Measurements from ENCODE around the genes PYDC2 and PLAAT1.

DNA sequence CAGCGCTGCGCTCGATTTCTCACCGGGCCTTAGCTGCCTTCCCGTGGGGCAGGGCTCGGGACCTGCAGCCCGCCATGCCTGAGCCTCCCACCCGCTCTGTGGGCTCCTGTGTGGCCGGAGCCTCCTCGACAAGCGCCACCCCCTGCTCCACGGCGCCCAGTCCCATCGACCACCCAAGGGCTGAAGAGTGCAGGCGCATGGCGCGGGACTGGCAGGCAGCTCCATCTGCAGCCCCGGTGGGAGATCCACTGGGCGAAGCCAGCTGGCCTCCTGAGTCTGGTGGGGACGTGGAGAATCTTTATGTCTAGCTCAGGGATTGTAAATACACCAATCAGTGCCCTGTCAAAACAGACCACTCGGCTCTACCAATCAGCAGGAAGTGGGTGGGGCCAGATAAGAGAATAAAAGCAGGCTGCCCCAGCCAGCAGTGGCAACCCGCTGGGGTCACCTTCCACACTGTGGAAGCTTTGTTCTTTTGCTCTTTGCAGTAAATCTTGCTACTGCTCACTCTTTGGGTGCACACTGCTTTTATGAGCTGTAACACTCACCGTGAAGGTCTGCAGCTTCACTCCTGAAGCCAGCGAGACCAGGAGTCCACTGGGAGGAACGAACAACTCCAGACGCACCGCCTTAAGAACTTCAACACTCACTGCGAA lies 34.7 kb upstream of the TP63 start:
- RRBS, 2 experiments: no CpG with 5 or more reads among the region's 28 CpGs

DNA sequence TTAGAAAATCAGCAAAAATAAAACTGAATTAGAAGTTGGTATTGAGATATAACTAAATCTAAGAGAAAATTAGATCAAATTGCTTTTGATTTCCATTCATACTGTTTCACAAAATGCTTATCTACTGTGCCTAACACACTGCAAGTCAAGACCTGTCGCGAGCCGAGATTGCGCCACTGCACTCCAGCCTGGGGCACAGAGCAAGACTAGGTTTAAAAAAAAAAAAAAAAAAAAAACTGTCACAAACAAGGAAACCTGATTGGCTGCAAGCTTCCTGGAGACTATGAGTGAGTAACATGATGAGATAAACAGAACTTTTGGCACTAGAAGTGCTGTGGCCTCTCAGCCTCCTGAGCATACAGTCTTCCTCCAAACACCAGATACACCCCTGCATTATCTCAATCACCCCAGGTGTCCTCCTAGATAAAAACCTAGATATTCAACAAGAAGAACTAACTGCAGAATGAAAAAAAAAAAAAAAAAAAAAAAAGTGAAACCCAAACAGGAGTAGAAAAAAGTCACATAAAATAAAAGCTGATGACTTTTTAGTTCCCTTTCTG lies 82.6 kb downstream of the P3H2 start:
- RRBS, 2 experiments: no CpG with 5 or more reads among the region's 4 CpGs

- RRBS, 2 experiments: no CpG with 5 or more reads among the region's 4 CpGs
Observed at GRCh38 chr3:190109089-190109804, 11.4 kb downstream of the P3H2 start.

DNA sequence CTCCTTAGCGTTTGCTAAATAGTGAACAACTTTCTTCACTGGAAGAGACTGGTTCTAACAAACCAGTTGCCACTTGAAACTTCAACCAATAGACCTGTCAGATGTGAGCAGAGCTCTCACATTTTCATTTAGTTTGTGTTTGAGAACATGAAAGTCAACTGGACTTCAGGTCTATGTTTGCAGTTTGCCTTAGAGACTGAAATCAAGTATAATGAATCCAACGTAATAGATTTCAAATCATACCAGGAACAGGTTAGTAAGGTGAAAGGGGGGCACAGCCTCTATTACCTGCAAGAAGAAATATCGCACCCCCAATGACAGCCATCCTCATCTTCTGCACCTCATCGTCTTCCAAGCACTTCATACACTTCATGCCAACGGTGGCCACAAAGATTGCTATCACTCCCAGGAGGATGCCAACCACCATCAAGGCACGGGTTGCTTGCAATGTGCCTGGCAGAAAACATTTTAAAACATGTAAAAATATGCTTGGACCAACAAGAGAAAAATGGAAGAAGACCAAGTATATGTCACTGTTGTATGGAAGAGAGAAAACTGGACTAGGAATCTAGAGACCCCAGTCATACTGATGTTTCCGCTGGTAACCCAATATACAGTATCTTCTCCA lies 9.5 kb downstream of the CLDN1 start:
- RRBS, 2 experiments: no CpG with 5 or more reads among the region's 7 CpGs

DNA sequence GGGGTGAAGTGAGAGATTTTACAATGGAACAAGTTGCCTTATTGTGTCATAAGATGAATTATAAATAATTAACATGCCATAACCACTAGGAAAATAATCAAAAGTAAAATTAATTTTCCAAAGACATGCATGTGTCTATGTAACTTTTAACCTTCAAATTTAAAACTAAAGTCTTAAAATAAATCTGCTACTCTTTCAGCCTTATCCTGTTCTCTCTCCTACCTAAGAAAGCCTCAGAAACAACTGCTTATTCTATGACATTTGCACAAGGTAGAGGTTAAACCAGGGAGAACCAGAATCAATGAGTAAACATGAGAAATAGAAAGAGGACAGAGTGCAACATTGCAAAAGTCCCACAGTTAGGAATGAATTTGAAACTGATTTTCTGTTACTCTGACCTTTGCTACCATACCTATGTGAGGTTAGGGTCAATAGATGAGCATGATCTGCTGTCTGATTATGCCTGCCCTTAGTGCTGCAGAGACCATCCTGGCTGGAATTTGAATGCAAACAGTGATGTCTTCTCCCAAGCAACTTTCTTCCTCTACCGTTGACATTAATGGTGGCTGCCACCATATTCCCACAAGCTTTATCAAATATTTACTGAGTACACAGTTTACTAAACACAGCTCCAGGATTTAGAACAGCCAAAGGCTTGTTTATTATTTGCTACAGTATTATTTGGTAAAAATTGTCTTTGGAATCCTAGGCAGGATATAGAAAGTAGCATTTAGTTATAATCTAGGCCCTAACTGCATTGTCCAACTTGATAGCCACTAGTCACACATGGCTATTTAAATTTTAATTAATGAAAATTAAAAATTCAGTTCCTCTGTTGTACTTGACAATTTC lies 8.7 kb upstream of the CLDN1 start:
- RRBS, 2 experiments: no CpG with 5 or more reads among the region's 1 CpG

GRCh38 chr3:190492104-190492599 lies 21.7 kb upstream of the IL1RAP start:
- RRBS, 2 experiments: no CpG with 5 or more reads among the region's 1 CpG

- RRBS, 2 experiments: no CpG with 5 or more reads among the region's 4 CpGs
Observed at GRCh38 chr3:190517203-190518152, 3.6 kb downstream of the IL1RAP start.

DNA sequence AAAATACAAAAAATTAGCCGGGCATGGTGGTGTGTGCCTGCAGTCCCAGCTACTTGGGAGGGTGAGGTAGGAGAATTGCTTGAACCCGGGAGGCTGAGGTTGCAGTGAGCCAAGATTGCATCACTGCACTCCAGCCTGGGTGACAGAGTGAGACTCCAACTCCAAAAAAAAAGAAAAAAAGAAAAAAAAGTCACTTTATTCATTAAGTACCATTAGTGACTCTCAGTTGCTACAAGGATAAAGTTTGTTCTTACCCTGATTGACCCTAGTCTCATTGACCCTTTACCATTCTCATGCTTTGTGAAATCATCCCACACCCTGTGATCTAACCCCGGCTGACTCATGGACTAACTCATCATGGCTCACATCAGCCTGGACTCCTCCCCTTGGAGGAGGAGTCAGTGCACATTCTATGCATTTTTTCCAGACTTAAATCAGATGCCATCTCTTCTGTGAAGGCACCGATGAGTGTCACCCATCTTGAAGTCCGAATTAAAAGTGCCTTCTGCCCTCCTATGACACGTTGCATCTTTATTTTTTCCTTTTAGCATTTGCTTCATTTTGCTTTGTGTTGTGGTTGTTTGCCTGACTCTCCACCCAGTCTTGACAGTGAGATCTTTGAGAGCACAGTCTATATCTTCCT lies 71.9 kb downstream of the IL1RAP start:
- RRBS, 2 experiments: no CpG with 5 or more reads among the region's 6 CpGs

- RRBS, 2 experiments: no CpG with 5 or more reads among the region's 5 CpGs
Observed at GRCh38 chr3:191328664-191328972, 576 bp upstream of the CCDC50 start.

DNA sequence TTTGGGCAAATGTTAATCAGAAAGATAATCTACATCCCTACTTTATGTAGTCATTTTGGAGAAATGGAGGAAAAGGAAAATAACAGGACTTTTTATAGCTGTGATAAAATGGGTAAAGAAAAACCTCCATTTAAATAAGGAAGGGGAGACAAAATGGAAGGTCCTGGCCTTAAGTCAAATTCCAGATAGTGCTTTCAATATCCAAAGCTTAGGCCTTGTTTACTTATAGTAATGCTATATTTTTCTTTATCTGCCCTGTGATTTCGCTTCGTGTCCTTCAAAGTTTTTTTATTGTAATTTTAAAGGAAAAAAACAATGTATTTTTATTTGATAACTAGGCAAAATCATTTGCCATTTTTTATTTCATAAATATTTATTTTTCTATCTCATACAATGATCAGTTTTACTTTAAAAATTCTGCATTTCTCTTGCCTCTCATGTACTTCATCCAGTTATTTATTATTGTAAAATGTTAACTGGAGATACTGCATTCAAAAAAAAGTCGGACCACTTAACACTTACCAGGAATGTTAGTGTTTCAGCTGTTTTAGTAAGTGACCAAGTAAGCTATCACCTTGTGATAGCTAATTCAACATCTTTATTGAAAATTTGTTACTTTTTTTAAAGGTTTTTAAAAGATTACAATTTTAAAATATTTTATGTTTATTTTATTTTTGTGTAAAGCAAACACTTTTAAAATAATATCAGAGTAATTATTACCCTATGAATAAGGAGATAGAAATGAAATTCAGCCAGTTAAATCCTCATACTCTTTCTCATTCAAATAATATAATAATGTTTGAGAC lies 63.4 kb upstream of the UTS2B start:
- RRBS, 2 experiments: no CpG with 5 or more reads among the region's 3 CpGs

DNA sequence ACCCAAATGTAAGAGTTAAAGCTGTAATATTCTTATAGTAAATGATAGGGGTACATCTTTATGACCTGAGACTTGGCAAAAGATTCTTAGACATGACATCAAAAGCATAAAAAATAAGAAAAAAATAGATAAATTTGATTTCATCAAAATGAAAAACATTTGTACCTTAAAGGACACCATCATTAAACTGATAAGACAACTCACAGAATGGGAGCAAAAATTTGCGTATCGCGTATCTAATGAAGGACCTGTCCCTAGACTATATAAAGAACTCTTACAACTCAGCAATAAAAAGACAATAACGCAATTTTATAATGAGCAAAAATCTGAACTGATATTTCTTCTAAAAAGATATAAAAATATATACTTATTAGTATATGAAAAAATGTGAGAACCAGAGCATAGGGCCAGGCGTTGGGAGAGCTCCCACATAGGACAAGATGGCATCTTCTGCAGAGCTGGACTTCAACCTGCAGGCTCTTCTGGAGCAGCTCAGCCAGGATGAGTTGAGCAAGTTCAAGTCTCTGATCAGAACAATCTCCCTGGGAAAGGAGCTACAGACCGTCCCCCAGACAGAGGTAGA lies at the start of gene PYDC2:
TSS of gene PYDC2 (plus strand) at position 441 of the 583 bp plus-strand sequence.
- RRBS, 2 experiments: no CpG with 5 or more reads among the region's 6 CpGs

GRCh38 chr3:191926945-191927704 lies 466.2 kb downstream of the PYDC2 start:
- RRBS, 2 experiments: no CpG with 5 or more reads among the region's 7 CpGs

GRCh38 chr3:192850243-192851192 lies 67.1 kb downstream of the MB21D2 start:
- RRBS, 2 experiments: no CpG with 5 or more reads among the region's 17 CpGs

- RRBS, 2 experiments: no CpG with 5 or more reads among the region's 10 CpGs
Observed at GRCh38 chr3:192943191-192943894, 25.7 kb upstream of the MB21D2 start.

DNA sequence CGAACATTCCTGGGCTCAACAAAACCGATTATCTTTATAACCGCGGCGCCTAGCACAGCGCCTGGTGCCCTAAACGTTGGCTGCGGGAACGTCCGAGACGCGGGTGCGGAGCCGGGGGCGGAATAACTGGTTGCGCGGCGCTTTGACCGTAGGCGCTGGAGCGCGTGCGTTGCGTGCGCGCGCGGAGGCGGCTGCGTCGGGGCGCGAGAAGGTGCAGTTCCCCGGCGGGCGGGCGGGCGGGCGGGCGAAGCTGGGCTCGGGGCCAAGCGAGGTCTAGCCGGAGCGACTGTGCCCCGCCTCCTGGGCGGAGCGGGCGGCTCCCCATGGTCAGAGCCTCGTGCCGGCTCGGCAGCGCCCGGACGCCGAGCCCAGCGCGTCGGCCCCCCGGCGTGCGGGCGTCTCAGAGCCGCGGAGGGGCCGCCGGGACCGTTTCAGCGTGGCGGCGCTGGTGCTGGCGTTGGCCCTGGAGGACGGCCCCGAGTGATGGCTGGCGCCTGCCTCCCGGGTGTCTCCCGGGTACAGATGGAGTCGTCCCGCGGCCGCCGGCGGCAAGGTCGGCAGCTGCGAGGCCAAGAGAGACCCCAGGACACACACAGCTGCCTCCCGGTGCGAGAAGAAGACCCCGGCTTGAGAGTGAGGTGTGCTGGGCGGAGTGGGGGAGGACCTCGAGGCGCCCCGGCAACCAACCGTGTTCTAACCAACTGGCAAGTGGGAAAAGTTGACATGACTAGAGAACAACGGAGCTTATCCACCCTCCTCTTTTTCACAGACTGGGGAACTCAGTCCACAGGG lies at the start of gene PLAAT1:
TSS of gene PLAAT1 (plus strand) at position 327 of the 792 bp plus-strand sequence.
- RRBS, 2 experiments: 1 to 2% methylated on average over 38 to 49 of the region's 93 CpGs

DNA sequence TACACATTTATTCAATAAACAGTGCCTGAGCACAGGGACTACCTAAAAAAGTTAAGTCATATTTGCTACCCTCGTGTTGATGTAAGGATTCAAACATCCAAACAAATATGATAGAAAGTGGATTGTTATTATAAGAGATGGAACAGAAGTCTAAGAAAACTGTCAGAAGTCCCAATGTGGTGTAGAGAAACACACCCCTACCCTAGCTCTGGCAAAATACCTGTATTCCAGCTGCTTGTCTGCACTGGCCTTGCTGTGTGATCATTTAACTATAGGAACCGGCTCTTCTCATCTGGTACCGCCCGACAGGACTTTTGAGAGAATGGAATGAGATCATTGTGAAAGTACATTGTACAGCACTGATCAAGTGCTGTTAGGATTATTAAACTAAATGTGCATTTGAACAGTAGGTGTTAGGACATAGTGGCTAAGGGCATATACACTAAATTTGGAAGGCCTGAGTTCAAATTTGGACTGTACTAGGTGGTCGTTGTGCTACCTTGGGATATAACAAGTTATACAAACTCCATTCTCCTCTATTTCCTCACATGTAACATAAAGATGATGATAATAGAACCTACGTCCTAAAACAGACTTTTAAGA lies 1.0 kb upstream of the ATP13A4 start:
- RRBS, 2 experiments: no CpG with 5 or more reads among the region's 6 CpGs

- RRBS, 2 experiments: no CpG with 5 or more reads among the region's 8 CpGs
Observed at GRCh38 chr3:193777575-193777982, 184.6 kb downstream of the OPA1 start.

DNA sequence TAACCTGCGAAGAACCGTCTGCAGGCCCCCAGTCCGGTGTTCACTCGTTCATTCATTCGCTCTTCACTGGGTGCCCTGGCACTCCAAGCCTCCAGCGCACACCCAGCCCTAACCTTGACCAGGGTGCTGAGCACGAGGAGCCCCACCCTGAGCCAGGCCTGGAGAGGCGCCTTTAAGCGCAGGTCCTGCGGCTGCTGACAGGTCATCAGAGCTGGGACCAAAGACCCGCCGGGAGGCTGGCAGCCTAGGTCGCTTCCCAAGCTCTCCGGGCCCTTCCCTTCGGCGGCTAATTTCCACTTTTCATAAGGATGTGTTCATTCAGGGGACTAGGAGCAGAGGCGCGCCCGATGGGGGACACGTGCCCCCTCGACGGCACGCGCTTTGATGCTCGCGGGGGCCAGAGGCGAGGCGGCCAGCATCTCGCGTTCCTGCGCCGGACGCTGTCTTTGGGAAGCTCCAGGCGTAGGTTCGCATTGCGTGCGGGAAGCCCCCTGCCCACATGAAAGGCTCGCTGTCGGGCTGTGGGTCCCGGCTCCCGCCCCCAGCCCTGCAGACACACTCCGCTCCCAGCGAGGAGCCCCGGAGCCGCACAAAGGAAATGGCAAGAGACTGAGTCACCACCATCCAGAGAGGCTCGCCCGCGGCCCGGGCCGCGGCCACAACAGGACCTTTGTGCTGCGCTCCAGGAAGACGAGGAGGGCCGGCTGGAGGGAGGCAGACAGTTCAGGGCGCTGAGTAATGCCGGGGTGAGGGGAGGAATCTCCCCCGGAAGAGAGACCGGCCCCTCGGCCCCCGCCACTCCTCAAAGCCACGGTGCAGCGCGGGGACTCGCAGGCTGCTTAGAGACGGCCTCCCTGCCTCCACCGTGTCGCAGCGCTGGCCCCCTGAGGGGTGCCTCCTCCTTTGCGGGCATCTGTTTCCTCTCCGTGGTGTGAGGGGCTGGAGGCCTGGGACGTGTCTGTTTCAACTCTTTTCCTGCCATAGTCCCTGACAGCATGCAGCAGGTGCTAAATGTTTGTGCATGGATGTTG lies 266.4 kb upstream of the HES1 start:
- RRBS, 2 experiments: 39 to 51% methylated on average over 22 of the region's 71 CpGs

GRCh38 chr3:193895180-193895483 lies 240.8 kb upstream of the HES1 start:
- RRBS, 2 experiments: no CpG with 5 or more reads among the region's 5 CpGs

DNA sequence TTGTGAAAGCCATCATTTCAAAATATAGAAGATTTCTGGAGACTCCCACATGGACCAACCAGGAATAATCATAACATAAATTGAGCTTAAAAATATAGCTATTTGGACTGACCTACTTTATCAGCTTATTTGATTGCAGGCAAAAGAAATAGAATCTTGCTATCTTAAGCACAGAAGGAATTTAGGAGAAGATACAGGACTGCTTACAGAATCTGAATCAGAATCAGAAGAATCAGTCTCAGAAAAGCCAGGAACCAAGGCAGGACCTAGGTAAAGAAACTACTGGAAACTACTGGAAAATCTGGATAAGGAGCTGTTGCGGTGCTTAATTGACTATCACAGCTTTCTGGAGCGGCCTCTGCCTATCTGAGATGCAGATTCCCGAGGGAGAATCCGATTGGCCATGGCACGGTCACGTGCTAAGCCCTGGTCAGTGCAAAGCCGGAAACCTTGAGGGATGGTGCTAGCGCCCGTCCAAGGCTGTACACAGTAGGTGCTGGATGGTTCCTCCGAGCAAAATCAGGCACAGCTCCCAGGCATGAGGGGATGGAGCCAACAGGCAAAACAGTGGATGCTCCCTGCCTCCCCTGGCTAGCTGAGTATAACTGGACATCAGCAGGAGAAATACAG lies 238.8 kb upstream of the HES1 start:
- RRBS, 2 experiments: no CpG with 5 or more reads among the region's 10 CpGs